GM19239 (cell line): ENCODE measurements around a stretch of chr12.

GRCh38 chr12:21351254-21351522, 16.5 kb upstream of the SLCO1A2 start:
- RRBS: no CpG with 5 or more reads among the region's 1 CpG

DNA sequence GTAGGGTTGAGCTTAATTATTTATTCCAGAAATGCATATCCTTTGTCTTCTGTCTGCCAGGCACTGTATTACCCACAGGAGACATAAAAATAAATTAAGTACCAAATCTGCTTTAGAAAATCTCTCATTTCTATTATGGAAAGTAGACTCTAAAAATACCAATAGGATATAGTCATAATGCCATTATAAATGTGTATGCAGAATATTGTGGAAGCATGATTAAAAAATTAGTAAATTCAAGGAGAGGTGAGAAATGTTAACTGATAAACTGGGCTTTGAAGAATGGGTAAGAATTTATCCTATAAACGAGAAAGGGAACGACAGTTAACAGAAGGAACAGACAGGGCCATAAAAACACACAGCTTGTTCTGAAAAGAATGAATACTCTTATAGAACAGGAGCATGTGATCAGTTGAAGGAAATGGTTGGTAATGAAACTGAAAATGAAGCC, 7.9 kb downstream of the GOLT1B start:
- RRBS: no CpG with 5 or more reads among the region's 2 CpGs

- RRBS: no CpG with 5 or more reads among the region's 2 CpGs
Measured at GRCh38 chr12:21509897-21510311, 8.3 kb downstream of the GOLT1B start.

DNA sequence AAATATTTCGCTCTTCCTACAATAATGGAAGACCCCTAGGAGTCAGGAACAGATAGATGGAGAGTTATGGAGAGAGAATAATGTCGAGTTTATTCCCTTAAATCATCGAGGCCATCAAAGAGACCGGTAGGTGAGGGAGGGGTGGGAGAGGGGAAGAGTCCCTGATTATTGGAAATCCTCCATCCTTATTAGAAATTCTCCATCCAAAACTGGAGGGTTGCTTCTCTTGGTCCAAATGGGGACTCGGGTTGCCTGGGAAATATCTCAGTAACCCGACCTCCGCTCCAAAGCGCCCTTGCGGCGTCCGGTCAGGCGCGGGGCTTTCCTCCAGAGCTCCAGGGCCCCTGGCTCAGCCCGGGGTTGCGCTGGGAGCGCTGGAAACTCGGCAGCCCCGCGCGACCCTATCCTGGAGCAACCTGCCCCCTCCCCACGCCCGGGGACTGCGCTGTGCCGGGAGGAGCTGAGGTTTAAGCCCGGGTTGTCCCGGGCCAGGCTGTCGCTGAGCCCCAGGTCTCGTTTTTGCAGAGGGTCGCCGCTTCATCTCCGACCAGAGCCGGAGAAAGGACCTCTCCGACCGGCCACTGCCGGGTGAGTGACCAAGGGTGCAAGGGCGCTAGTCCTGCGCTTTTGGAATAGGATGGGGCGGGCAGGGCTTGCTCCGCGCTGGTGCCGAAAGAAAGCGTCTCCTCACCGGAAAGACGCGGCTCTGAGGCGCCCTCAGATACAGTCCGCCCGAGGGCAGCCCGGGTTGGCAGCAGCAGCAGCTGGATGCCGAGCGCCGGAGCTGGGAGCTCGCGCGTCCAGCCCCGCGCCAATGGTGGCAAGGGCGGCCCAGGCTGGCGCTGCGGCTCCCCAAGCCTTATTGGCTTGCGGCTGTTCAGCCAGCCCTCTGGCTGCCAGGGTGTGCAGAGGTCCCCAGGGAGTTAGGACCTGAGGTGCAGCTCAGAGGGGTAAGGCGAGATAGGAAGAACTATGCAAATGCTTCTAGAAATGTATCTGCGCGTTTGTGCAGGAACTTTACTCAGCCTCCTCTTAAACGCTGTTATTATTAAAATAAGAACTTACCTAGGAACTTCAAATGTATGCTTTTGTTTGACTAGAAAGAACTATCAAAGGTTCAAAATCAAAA, 1.5 kb downstream of the SPX start:
- RRBS: 2% methylated on average over 29 of the region's 65 CpGs

DNA sequence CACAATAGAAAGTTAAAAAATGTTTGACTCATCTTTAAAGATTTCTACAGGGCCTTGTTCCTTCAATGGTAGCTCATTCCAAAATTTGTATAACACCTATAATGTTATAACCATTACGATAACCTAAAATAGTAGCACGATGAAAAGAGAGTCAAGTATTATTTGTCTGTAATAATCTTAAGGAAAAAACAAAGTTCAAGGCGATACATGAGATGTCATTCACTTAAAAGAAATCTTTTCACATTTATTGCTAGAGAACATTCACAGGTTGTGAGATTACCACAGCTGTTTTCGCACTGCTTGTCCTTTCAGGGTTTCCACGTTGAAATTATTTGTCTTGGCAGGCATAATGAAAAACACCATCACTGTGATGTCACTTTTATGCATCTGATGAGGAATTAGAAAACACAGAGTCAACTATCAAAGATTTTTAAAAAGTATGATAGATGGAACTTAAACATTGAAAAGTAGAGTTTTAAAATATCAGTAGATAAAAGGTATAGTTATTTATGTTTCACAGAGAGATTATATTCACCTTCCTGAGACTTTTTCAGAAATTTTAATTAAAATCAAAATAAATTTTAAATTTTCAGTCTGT, 34.1 kb downstream of the SPX start:
- RRBS: no CpG with 5 or more reads among the region's 5 CpGs

DNA sequence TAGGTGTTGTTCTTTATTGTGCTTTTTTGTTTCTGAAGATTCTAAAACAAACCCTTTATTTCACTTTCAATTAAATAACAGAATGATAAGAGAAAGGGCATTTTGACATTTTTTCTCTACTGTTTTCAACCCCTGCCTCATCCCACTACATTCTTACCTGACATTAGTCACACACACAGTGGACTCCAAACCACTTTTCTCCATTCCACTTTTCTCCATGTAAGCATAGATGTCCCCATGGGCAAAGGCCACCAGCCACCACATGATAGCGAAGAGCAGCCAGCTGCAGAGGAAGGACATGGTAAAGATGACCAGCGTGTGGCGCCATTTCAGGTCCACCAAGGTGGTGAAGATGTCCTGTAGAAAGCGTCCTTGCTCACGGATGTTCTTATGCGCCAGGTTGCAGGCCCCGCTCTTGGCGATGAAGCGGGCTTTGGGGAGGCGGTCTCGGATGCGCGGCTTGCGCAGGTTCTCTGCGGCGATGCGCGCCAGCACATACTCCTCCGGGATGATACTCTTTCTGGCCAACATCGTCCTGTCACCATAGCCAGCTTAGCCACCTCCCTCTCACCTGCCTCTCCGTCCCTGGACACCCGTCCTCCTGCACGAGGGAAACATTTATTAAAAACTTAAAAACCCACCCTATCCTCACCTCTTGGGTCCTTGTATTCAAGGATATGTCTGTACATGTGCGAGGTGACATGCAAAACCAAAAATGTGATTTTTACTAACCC, 1.3 kb downstream of the KCNJ8 start:
- RRBS: no CpG with 5 or more reads among the region's 24 CpGs

GRCh38 chr12:21893943-21894262, 47.3 kb downstream of the ABCC9 start:
- RRBS: no CpG with 5 or more reads among the region's 4 CpGs

- RRBS: no CpG with 5 or more reads among the region's 4 CpGs
Measured at GRCh38 chr12:23555711-23556180, 393.7 kb downstream of the SOX5 start.

DNA sequence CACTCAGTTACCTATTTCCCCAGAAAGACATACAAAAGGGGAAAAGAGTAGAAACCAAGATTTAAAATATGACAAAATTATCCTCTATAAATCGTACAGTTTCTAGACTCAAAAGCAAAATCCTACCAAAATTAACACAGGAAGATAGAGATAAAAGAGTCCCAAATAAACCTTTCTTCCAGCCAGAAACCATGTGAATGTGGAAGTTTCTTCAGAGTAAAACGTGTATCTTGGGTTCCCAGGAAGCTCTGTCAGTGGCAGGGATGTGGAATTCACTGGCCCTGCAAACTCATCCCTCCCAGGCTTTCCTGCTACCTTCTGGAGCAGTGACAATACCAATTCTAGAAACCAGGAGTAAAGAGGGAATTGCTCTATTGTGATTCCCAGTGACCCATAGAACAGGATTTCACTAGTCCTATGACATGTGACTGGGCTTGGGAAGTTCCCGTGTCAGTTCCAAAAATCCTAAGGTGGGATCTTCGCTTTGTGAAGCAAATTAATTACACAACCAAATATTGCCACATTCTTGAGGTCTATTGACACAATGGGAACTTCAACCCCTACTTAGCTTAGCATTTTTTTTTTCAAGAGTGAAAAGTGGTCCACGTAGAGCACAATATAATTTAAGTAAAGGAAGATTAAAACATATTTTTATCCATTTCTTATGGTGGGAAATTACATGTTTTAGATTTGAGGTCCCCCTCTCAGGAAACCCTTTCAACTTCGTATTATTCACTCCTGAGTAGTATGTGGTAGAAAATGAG, 88.7 kb upstream of the SOX5 start:
- RRBS: no CpG with 5 or more reads among the region's 6 CpGs

DNA sequence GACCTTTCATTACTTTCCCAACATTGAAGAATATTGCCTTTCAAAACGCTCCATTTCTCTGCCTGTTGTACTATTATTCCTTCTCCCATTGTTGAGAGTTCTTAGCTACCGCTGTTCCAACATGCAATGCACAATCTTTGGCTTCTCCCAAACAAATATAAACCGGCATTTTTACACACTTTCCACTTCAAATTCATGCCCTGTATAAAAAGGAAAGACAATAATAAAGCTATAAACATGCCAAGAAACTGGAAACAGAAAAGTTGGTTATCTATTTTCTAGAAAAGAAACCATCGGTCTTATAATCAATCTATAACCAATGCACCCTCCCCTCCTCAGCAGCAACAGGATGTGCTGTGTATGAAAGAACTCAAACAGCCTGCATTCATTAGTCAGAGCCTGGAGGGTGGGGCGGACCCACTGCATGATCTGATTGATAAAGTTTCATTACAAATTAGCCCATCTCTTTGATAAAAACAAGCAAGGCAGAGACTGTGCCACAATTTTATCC, 448.2 kb downstream of the BCAT1 start:
- RRBS: no CpG with 5 or more reads among the region's 5 CpGs

GRCh38 chr12:24750258-24750766, 198.6 kb downstream of the BCAT1 start:
- RRBS: no CpG with 5 or more reads among the region's 5 CpGs

- RRBS: no CpG with 5 or more reads among the region's 34 CpGs
Measured at GRCh38 chr12:24902464-24902959, 46.4 kb downstream of the BCAT1 start.

DNA sequence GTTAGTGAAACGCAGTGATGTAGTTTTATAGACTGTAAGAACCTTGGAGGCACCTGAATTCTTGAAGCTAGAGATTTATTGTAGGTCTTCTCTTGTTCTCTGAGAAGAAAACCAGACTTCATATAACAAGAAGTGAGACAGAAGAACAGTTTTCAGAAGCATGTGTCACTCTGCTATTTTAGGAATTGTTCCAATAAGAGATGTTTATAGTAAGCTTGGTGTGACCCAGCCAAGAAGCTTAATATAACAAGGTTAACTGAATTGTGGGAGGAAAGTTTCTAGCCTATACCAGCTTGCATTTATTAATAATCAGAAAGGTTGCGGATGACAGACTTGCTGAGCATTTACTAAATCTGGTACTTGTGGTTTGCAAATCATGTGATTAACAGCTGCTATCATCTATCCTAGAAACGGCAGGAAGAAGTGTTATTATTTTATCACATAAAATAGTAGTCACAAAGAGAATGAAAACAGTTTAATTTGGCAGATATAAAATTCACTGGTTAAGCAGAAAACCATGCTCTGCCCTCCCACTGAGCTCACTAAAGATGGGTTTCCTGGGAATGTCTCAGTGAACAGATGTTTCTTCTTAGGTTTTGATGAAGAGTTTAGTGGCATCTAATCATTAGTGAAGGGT, 49.2 kb upstream of the BCAT1 start:
- RRBS: no CpG with 5 or more reads among the region's 3 CpGs

DNA sequence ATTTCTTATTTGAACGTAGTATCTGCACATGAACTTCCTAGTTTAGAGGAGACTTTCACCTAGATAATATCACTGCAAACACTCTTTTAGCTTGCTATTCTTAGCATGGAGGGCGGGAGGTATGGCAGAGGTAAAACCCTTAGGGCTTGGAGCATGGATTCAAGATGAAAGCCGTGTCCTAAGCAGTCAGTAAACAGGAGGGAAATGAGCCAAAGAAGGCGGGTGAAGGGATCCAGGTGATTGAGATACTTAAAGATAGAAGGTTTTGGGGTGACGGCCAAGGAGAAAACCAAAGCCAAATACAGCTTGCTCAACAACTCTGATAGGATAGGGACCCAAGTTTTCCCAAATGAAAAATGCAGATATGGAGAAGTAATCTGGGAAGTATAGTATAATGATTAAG, 3.5 kb downstream of the IRAG2 start:
- RRBS: no CpG with 5 or more reads among the region's 5 CpGs

- RRBS: no CpG with 5 or more reads among the region's 7 CpGs
Measured at GRCh38 chr12:25231604-25232193, 19.0 kb downstream of the KRAS start.

DNA sequence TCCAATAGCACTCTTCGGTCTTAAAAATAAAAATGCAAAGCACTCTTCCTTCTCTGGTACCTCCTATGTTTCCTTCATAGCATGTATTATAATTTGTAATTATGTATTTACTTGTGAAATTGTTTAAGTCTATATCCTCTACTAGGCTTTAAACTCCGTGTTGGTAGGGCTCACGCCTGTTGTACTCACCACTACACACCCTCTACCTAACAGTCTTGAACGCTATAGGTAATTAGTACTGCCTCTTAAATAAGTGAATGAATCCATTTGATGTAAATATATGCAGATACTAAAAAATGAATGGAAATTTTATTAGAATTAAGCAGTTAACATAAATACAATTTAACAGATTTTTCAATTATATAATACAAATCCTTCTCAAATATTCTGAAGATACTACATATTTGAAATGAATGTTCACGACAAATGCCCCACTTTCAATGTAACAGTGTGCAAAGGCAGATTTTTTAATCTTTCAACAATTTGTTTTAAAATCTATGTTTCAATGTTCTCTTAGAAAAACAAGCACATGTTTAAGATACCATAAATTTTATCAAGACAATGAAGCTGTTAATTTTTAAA, 17.1 kb downstream of the KRAS start:
- RRBS: no CpG with 5 or more reads among the region's 5 CpGs

DNA sequence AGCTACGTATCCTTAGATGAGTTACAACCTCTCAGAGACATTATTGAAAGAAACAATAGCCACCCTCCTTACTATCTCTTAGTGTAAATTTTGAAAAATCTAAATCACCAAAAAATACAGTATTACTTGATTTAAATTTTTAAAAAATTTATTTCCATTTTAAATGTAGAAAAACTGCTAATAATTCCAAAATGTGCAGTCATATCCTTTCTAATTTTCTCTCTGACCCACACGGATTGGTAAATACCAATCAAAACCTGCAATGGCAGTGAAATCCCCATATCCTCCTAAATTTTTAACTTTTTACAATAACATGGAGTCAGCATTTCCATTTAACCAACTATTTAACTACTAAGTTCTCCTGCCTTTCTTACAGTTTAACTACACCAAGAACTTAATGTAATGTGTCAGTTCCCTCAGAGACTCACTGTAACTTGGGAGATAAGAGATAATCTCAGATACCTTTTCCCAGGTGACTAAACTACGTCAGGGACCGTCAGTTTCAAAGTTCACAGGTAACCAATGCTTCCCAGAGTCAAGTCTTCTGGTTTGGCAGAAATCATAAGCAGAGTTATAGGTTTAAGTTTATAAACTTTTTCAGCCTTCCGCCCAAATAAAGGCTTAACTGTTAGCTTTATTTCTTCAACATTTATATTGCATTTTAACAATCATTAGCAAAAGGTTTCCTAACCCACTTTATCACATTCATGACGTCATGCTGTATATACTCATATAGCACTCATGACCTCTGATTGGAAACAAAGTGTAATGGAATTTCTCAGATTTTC, 7.7 kb downstream of the KRAS start:
- RRBS: no CpG with 5 or more reads among the region's 6 CpGs

DNA sequence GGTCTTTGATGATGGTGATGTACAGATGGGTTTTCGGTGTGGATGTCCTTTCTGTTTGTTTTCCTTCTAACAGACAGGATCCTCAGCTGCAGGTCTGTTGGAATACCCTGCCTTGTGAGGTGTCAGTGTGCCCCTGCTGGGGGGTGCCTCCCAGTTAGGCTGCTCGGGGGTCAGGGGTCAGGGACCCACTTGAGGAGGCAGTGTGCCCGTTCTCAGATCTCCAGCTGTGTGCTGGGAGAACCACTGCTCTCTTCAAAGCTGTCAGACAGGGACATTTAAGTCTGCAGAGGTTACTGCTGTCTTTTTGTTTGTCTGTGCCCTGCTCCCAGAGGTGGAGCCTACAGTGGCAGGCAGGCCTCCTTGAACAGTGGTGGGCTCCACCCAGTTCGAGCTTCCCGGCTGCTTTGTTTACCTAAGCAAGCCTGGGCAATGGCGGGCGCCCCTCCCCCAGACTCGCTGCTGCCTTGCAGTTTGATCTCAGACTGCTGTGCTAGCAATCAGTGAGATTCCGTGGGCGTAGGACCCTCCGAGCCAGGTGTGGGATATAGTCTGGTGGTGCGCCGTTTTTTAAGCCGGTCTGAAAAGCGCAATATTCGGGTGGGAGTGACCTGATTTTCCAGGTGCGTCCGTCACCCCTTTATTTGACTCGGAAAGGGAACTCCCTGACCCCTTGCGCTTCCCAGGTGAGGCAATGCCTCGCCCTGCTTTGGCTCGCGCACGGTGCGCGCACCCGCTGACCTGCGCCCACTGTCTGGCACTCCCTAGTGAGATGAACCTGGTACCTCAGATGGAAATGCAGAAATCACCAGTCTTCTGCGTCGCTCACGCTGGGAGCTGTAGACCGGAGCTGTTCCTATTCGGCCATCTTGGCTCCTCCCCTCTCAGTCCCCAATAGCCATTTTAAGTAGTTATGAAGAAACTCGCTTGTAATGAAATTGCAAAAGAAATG, 64.0 kb downstream of the LMNTD1 start:
- RRBS: no CpG with 5 or more reads among the region's 34 CpGs

DNA sequence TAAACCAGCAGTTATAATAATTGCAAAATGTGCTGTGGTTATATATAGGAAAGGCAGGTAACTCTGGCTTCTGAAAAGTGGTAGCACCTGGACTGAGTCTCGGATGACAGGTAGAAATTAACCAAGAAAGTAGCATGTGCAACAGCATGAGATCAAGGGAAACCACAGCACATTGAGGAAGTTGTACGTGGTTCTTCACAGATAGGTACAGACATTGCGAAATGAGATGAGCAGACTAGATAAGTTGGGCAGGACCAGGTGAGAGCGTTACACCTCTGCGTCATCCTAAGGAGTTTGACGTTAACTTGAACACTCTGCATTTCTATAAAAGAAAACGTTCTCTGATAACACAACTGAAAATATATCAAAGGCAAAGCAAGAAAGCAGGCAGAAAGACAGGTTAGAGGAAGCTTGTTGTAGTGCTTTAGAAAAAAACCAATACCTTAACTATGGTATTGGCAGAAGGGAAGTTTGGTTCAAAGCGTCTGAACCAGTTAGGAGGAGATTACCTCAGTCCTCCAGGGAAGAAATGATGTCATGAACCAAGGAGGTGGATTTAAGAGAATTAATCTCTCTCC, 98.5 kb upstream of the RASSF8 start:
- RRBS: no CpG with 5 or more reads among the region's 8 CpGs

DNA sequence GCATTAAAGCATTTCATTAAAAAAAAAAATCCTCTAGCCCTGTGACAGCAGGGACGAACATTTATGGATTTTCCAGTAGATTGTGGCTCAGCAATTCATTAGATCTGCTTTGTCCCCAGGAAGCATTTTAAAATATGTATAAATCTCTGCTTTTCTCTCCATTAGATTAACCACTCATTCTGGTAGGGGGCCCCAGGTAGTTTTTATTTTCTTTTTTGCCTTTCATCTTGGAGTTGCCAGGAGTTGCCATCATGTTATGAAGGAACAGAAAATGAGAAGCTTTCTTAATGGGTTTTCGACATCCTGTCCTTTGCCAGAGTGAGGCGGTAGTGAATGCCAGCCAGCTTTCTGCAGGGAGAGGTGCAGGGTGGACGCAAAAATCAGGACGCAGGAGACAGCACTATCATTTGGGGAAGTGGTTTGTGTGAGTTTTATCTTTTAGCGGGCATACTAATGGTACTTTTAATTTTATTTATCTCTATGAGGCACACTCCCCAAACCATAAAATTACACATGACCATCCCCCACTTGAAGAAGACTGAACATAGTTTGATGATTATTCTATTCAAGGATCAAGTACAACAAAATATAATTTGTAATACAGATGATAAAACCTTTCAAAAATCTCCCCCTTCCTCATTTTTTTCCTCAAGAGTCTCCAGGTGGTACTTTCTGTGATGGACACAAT, 1.7 kb downstream of the RASSF8 start:
- RRBS: no CpG with 5 or more reads among the region's 6 CpGs